Karpas-422 (cell line): ENCODE results near the gene RCSD1.

DNA sequence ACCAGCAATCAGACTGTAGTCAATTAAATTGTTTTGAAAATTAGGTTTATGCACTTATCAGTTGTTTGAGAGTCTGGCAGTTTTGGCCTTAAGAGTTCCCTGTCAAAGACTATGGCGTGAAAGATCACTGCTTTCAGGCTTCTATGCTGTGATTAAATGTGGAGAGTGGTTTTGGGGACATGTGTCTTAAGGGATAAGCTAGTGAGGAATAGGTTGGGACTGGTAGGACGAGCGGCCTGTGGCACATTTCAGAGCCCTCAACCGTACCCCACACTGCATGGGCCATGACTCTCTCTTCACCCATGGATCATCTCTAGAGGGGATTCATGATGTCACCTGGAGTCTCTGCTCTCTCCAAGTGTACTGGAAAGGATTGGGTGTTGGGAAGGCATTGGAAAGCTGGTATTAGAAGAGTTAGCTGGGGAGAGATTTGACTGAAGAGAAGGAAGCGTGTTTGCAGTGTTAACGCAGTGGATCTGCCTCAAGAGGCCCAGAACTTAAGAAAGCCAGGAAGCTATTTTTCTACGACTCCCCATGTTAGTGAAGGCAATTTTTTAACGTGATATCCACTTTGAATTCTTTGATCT is 214.5 kb downstream of the PBX1 start:
- PRO-cap, result no peak
- RAMPAGE, long total RNA, result no peak

GRCh38 chr1:165036410-165036702 is 320.2 kb downstream of the LMX1A start:
- PRO-cap, result no peak
- RAMPAGE, long total RNA, result no peak

DNA sequence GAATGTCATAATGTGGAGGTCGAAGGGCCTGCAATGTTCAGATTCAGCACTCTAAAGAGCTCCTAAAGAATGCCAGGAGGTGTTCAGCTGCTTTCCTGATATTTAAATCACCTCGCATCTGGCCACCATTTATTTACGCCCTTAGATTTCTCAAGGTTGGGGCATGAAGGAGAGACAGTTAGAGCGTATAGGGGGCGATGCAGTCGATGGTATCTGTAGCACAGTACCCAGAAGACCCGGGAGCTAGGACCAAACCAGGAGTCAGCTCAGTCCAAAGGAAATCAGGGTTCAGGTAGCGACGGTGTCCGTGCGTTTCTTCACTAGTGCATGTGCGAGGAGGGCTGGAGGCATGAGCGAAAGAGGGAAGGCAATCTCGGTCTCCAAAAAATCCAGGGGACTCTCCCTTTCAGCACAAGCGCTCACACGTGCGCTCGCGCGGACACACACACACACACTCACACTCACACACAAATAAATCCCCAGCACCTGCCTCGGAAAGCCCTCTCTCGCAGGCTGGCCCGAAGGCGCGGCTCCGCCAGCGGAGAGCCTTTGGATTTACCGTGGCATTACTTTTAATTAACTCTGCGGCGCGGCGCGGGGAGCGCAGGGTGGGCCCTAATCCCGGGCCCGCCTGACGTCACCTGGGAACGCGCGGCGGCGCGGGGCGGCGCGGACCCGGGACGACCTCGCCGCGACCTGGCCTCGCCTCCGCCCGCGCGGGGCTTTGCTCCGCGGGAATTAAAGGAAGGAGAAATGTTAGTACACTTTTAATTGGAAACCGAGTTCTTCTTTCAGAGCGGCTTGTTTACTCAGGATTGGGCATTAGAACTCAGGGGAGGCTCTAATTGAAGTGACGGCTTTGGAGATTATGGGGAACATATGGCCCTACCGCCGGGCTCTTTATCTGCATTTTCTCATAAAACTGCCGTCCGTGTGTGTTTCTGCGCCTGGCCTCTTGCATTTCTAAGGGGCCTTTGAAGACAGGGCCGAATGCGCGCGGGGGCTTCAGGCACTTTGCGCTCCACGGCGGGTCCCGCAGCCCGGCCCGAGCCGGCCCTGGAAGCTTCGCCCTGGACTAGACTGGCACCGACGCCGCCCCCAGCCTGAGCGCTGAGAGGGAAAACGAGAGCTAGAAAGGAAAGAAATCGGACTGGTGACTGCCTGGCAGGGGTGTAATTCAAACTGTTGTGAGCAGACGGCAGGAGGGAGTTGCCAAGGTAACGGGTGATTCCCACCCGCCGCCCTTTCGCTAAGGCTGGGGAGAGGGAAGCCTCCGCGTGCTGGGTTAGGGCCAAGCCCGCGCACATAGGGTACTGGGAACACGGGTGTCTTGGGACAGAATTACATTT is 121.1 kb downstream of the LMX1A start:
- PRO-cap, result no peak
- RAMPAGE, long total RNA, result no peak

GRCh38 chr1:165281146-165281345 is 75.5 kb downstream of the LMX1A start:
- PRO-cap, result no peak
- RAMPAGE, long total RNA, result no peak

DNA sequence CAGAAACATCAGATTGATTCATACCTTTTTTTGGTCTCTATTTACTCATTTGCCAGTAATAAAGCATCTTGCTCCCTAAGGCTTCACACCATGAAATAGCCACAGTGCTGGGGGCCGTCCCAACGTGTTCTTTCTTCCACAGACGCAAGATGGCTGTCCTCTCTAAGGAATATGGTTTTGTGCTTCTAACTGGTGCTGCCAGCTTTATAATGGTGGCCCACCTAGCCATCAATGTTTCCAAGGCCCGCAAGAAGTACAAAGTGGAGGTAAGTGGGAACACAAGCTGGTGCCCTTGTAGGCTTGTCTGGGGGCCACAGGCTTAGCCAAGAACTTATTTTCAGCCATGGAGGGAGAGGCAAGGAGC is 18.6 kb downstream of the MGST3 start:
- PRO-cap, result no peak
- RAMPAGE, long total RNA, result no peak

DNA sequence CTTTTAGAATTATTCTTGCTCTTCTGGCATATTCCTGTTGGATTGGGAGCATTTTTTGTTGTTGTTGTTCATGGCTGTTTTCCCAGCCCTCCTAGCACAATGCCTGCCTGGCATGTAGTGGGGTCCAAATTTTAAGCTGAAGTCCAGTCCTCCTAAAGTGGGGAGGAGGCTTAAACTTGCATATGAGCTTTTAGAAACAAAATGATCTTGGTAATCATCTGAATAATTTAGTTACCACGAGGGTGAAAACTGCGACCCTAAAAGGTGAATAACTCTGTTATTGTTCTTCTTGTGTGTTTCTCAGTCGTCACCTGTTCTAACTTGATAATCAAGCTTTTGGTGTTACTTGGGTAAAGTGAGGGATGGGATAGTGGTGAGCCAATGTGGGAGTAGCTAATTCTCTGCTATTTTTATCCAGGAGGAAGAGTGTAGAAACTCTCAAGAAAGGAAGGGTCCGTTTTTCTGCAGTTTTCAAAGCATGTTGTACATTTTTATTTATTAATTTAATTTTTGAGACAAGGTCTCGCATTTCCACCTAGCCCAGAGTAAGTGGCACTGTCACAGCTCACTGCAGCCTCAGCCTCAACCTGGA is 2.0 kb downstream of the UCK2 start:
- PRO-cap, result no peak
- RAMPAGE, long total RNA, result no peak

GRCh38 chr1:165903620-165904222 is 76.3 kb downstream of the UCK2 start:
- PRO-cap, result no peak
- RAMPAGE, long total RNA, result no peak

- PRO-cap, result no peak
- RAMPAGE, long total RNA, result no peak
These were observed 49.5 kb downstream of the ILDR2 start for GRCh38 chr1:166925628-166926362.

DNA sequence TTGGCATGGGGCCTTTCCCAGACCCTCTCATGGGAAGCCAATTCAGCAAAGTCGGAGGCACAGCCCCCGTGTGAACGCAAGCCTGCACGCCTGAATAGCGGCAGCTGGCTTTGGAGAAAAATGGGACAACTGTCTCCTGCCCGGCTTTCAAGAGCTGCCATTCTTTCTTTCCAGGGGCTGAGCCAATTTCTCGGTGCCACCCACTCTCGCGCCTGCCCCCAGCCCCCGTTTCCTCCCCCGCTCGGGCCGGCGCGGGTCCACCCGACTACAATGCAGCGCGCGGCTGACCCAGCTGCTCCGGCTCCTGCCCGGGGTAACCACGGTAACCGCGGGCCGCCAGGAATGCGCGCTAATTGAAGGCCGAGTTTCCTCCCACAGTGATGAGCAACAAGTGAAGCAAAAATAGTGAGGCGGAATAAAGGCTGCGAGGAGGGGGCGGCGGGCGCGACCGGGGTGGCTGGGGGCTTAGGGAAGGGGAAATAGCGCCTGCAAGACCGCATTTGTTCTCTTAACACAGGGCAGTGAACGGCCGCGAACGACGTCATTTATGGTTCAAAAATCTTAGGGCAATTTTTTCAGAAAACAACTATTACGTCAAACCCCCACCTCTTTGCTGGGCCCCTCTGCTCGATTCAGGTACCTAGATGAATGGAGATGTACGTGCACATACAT is 27.8 kb downstream of the ILDR2 start:
- PRO-cap, result no peak
- RAMPAGE, long total RNA, result no peak

- PRO-cap, result no peak
- RAMPAGE, long total RNA, result no peak
These were observed 3.4 kb downstream of the GPA33 start for GRCh38 chr1:167086706-167087174.

DNA sequence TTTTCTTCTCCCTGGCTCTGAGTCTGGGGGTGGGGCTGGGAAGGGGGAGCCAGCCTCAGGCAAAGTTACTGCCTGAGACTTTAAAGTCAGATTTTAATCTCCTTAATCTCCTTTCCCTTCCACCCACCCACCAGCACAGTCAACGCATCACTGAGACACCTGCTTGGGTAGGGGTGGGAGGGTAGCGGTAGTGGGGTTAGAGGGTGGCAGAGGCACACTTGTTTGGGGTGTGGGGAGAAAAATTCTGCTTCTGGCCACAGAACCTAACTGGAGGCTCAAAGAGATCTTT is 44.2 kb downstream of the CD247 start:
- PRO-cap, result no peak
- RAMPAGE, long total RNA, result no peak

DNA sequence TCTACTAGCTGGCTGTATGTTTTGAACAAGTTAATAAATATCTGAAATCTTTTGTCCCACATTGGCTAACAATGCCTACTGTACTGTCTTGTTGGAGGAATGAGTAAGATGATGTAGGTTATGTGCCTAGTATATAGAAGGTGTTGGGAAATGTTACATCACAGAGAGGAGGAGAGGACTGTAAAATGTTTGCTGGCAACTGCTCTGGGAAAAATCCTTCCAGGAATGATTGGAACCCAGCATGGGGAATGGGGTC is 14.1 kb upstream of the CD247 start:
- PRO-cap, result no peak
- RAMPAGE, long total RNA, result no peak

DNA sequence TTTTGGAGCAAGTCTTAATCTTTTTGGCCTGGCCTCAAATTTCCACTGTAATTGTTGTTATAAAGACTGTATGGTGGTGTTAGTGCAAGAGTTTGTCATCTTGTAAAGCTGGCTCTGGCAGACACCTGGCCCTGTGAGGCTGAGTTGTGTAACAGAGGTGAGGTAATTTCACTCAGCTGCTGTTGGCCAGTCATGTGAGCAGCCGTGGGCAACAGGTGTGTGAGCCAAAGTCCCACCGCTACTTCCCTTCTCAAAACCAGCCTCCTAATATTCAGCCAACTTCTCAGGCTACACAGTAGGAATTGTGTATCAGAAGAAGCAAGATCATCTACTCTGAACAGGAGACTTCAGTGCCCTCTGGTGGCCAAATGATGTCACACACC is 2.4 kb upstream of the CREG1 start:
- PRO-cap, result no peak
- RAMPAGE, long total RNA, result no peak

DNA sequence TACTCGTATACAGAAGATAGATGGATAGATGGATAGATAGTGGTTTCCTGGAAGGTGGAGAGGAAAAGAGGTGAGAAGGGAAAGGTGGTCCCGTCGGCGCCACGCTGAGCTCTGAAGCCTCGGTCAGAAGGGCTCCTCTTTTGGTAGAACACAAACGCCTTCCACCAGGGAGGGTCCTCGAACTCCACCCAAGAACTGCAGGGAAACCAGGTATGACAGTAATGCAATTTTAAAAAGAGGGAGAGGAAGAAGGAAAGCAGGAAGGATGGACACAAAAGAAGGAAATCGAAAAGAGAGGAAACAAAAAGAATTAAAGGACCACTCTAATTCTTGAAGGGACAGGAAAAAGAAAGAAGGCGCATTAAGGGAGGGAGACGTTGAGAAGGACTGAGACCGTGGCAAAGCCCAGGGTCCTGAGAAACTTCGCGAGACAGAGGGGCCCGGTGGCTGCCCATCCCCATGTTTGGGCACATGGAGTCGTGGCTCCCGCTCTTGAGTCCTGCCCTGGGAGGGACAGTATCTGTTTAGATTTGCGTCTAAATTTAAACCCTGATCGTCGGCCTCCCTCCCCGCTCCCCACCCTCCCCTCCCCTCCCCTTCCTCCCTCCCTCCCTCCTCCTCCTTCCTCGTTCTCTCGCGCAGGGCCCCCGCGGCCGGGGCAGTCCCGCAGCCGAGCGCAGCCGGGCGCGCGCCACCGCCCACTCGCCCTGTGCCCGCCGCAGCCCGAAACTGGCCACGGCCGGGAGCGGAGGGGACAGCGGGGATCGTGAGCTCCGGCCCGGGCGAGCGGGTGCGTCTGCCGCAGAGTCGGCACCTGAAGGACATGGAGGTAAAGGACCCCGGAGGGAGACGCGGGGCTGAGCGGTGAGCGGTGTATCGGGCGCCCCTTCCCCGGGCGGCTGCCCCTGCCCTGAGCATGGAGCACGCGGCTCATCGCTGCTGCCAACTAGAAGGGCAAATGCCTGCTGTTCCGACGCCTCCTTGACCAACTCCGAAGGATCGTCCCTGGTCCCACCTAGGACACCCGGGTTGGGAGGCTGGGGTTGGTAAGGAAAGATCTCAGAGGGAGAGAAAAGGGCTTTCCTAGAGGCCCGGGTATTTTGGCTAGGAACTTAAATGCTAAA is at the start of gene RCSD1:
Gene RCSD1 (plus strand): TSS at position 632 of the 1,124 bp plus-strand sequence.
- PRO-cap, result bidirectional peak, plus-strand start at position 361 of the sequence, minus-strand start at position 113 of the sequence
- RAMPAGE, long total RNA, result start-site peak on the minus strand centred at position 628 of the sequence, 531 bp wide, 9 and 10 reads in 2 replicates

DNA sequence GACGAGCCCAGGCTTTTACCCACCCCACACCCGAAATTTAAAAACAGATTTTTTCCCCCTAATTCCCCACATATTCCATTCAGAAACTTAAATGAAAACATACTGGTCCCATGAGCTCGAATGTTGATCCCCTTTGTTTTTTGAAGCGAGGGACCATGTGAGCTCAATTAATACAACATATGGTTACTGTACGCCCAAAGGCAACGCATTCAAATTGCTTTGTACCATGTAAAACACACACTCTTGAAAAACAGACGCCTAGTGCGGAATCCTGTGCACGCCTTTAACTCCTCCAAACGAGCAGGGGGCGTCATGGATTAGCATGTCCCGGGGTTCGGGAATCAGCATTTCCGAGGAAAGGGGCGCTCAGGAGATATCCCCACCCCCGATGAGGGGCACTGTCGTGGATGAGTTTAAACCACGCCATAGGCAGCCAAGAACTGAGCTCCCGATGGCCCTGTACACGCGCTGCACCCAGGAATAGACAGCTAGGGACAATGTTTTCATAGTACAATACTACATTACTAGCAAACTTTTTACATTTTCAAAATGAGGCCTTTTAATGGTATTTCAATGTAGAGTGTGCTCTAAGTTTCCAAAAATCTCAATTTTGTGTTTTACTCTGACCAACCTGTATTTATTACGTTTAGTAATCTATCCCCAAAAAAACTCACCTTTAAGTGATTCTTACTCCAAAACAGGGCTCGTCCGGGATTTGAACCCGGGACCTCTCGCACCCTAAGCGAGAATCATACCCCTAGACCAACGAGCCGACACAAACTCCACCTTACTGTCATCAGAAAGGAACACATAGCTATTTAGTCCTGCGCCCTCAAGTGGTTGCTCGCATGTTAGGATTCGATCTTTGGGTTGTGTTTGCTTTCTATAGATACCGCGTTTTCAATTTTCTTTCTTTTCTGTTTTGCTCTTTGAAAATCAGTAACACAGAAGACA is 6.7 kb upstream of the MPZL1 start:
- PRO-cap, result unidirectional peak, minus-strand start at position 777 of the sequence
- RAMPAGE, long total RNA, result no peak

DNA sequence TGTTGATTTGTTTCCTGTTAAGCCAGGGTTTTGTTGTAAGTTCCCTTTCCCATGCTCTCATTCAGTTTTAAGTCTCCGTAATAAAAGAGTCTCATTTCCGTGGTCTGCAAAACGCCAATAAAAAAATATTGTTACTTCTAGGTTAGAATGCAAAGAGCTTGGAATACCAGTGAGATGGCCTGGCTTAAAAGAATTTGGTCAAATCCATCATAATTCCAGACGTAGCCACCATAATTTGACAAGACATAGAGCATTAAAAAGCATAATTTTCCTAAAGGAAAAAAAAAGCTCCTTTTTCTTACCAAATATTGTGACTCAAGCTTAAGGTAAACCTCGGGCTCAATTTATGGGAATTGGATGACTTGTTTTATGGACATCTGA is 909 bp downstream of the MPZL1 start:
- PRO-cap, result no peak
- RAMPAGE, long total RNA, result no peak

DNA sequence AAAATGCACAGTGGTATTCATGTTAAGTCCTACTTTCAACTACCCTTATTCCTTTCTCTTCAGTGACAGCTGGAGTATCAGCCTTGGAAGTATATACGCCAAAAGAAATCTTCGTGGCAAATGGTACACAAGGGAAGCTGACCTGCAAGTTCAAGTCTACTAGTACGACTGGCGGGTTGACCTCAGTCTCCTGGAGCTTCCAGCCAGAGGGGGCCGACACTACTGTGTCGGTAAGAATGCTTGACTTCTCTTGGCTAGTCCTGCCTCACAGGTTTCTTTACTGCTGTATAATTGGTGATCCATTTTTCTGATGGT is 43.7 kb downstream of the MPZL1 start:
- PRO-cap, result no peak
- RAMPAGE, long total RNA, result no peak

DNA sequence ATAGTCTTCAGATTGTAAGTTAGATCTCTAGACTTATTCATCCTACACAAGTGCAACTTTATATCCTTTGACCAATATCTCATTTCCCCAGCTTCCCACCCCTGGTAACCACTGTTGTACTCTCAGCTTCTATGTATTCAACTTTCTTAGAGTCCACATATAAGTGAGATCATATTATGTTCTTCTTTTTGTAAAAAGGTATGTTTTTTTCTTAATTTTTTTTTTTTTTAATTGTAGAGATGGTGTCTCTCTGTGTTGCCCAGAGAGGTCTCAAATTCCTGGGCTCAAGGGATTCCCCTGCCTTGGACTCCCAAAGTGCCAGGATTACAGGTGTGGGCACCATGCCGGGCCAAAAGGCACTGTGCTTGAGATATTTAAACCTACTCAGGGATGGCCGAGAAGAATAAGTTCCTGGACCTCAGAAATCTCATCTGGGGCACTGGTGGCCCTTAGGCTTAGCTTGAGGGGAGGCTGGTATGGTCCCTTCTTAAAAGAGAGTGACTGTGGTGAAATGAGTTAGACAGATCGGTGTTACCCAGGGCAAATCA is 27.3 kb downstream of the TBX19 start:
- PRO-cap, result no peak
- RAMPAGE, long total RNA, result no peak

- PRO-cap, result no peak
- RAMPAGE, long total RNA, result no peak
These were observed 103.9 kb downstream of the XCL2 start for GRCh38 chr1:168439806-168440291.

- PRO-cap, result no peak
- RAMPAGE, long total RNA, result no peak
These were observed 19.5 kb downstream of the DPT start for GRCh38 chr1:168709404-168709939.